Subcutaneous preadipocyte (primary cell): ENCODE measurements around a stretch of chr5.

DNA sequence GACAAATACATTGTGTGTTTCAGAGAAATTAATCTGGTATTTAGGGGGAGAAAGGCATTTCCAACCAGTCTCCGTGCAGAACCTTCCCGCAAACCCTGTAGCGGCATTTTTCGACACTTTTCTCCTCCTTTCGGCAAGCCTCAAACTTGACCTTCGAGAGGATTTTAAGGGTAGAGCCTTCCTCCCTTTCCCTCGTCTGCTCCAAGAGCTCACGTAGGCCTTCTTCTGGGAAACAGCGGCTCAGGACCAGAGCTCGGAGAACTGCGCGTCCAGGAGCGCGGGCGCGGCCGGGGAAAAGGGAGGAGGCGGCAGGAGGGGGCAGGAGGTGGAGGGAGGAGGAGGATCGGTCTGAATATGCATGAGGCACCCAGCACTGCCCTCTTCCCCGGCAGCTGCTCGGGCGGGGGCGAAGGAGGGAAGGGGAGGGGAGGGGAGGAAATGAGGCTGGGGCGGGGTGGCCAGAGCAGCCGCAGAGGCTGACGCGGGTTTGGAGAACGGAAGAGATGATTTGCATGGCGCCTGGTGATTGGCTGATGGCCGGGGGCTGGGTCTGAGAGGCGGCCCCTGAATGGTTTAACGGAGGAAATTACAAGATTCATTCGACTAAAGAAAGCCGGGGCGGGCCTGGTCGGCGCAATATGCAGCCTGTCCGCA is 127.5 kb downstream of the TMEM161B start:
- CAGE, long polyA plus RNA: no peak

- CAGE, long polyA plus RNA: no peak
These were observed 124.4 kb downstream of the TMEM161B start for GRCh38 chr5:88144116-88144776.

DNA sequence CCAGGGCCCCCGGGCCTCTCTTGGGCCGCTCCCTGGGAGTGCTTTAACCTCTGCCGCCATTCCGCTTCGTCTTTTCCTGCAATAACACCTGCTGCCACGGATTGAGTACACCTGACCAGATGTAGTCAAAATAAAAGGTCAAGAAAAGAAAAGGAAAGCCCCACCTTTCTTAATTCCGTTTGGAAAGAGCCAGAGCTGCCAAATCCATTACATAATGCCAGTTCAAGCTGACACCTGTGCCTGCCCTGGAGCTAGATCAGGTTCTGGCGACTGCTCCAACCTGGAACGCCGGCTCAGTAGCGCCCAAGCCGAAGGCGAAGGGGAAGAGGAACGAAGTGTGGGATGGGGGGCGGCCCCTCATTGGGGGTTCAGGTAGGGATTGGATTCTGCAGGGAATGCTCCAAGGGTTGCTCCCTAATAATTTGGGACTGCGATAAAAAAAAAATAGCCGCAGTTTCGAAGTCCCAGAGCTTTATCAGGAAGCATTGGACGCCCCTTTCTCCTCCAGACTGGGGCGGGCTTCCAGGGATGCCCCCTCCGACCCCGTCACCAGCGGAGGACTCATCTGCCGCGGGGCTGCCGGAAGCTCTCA is 193.8 kb downstream of the MEF2C start:
- CAGE, long polyA plus RNA: no peak

- CAGE, long polyA plus RNA: no peak
These were observed 147.9 kb downstream of the MEF2C start for GRCh38 chr5:88734956-88735569.

DNA sequence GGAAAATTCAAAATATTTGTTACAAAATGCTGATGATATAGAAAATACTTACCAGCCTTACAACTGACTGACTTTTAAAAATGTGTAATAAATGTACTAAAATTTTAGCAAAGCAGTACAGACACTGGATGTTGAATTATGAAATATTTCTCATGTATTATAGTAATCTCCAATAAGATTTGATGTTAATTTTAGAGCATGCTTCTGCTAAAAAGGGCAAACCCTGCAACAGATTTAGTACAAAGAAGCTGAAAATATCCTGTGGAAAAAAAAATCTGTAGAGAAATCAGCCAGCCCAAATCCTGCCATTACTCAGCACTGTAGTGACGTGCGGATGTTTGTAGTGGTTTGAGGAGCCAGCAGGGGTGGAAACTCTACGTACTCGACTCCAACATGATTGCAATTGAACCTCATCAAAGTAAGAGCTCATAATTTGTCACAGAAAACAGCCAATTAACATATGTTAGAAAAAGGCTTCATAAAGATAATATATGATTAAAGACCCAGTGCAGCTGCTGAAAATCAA is 49.7 kb downstream of the MEF2C start:
- CAGE, long polyA plus RNA: no peak

DNA sequence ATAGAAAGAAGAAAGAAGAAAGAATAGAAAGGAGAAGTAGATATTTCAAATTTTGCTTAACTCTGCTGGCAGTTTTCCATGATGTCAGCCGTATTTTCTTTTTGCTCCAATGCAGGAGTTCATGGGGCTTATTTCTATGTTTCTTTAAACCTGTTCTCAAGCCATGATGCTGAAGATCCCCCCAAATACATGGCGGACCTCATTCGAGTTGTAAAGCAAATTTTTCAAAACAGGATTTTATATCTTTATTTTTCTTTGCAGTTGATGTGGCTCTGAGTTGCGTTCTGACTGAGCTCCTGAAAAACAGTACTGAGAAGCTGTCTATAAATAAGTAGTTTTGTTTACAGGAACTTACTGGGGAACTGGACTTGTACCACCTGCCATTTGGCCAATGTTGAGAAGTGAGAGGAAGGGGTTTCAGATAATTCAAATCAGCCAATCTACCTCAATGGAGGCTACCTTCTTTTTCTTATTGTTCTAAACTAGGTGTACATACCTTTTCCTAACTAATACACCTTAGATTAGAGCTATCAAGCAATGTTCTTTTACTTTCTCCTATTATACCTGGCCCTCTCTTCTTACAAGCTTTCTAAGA is 418.6 kb upstream of the MEF2C start:
- CAGE, long polyA plus RNA: no peak

DNA sequence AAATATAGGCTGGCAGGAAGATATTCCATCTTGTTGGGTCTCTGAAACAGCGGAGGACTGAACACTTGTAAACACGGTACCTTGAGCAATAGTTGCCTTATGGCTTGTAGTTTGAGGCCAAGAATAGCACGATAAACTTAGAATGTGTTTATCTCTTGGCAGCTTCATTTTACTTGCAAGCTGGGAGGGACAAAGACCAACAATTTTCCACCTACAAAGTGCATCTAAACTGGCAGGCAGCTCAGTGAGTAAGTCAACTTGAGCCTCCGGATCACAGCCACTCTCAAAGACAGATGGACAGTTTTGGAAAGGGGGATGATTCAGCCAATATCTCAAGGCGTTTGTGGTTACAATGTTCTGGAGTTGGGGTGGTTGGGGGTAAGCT is 652.6 kb downstream of the CETN3 start:
- CAGE, long polyA plus RNA: no peak

DNA sequence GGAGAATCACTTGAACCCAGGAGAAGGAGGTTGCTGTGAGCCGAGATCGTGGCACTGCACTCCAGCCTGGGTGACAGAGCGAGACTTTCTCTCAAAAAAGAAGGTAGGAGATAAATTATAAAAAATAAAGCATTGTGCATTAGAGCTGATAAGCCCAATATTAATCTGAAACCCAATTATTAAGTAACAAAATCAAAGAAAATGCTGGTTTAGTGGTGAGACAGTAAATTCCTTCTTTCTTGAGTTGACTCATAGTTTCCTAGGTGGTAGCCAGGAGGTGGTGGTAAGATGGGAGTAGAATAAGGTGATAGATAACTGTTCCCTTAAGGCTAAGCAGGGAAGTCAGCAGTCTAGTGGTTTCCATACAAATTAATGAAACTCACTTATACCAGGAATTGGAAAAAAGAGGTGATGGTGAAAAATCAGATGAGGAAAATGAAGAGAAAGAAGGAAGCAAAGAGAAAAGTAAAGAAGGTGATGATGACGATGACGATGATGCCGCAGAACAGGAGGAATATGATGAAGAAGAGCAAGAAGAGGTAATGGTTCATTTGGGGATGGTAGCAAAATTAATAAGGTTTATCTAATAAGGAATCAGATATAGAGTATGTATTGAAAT is 23.1 kb downstream of the LYSMD3 start:
- CAGE, long polyA plus RNA: no peak

GRCh38 chr5:90642432-90642835 is 83.8 kb downstream of the ADGRV1 start:
- CAGE, long polyA plus RNA: no peak

DNA sequence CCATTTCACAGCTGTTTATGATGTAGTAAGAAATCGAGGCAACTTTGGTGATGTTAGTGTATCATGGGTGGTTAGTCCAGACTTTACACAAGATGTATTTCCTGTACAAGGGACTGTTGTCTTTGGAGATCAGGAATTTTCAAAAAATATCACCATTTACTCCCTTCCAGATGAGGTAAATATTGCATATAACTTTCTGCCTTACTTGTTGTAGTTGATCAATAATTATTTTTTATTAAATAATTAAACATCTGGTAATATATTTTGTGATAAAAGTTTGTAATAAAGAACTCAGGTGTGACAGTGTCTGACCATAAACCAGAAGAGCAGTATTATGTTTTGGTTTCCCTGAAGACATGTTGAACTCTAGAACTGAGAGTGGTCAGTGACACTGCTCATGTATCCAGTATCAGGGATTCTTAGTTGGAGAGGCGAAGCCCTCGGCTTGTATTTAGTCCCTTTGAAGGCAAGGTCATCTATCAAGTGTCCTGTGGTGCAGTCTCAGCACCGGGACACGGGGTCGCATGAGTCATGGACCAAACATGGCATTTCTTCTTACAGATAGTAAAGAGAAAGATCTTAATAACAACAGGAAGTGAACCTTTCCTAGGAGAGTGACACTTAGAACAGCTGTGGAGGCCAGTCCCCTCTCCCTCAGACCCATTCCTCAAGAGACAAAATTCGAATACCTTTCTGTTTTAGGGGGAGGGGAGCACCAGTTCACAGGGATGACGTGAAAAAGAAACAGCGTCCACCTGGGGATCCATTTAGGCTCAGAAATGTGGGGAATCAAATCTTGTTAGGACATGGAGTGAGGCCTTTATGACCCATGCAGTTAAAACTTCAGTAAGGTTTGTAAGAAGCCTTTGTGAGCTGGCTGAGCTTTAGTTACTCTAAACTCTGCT is 86.3 kb downstream of the ADGRV1 start:
- CAGE, long polyA plus RNA: no peak

DNA sequence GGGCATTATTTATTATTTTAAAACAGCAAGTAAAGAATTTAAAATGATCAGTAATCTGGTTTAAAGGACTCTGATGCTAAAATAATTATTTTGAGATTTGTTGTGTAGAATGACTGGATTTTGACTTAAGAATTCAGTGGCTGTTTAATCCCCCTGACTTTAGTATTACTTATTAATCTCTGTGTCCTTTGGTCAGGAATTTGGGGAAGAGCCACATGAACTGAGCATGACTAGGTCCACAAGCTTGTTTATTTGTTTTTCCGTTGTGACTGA is 356.6 kb downstream of the ADGRV1 start:
- CAGE, long polyA plus RNA: no peak

DNA sequence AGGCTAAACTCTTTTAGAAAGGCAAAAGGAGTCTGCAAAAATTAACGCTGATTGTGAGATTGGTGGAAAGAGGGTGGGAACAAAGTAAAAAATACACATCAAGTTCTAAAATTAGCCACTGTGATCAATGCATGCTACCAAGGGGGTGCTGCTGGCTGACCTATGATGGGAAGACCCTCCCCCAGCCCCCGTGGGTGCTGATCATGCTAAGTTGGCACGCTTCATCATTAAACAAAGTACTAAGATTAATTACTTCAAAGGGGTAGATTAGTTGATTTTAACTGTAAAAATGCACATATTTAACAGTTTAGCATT is 356.9 kb downstream of the ADGRV1 start:
- CAGE, long polyA plus RNA: no peak

- CAGE, long polyA plus RNA: no peak
These were observed 382.0 kb downstream of the ADGRV1 start for GRCh38 chr5:90940517-90941020.

- CAGE, long polyA plus RNA: no peak
These were observed 81.7 kb downstream of the ARRDC3 start for GRCh38 chr5:91301313-91301996.

DNA sequence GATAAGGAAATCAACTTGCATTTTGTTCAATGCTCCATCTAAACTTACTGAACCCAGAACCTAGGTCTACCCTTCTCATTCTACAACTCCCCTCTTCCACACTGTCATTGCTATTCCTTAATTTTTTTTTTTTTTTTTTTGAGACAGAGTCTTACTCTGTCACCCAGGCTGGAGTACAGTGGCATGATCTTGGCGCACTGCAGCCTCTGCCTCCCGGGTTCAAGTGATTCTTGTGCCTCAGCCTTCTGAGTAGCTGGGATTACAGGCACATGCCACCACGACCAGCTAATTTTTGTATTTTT is 16.3 kb downstream of the ARRDC3 start:
- CAGE, long polyA plus RNA: no peak

DNA sequence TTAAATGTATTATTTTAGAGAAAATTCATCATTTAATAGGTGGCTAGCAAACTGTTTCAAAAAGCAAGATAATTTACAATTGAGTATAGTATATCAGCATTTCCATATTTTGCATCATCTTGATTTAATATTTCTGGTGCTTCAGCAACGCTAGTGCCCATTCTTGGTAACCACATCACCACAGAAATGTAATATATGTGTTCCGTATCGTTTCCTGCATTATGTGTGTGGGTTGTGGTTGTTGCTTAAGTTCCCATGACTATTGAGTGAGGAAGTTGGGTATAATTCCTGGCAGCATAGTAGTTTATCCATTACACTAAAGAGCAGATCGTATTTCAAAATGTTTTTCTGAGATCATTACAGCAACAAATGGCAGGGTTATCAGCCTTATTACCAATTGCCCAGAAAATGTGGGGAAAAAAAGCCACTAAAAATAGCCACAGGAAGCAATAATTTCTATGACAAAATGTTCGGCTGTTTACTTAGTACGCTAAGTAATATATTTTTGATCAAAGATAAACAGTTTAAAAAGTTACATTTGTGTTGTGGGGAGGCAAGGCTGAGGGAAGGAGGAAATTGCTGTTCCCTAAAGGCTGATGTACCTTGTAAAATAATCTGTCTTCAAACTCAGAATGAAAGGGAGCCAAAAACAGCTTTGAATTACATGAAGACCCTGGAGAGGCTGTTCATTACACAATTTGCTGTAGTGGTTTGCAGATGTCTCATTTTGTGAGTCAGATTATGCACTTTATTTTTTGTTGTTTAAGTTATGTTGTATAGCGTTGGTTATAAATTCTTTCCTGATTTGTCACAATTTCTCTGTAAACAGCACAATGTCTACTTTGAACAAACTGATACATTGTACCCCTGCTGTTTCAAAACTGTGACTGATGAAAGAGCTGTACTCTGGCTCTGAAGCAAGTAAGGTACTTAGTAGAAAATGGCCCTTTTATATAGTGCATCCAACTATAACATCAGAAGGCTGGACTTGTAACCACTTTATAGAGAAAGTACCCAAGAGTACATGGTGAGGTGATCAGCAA is 1030.6 kb upstream of the NR2F1 start:
- CAGE, long polyA plus RNA: no peak

DNA sequence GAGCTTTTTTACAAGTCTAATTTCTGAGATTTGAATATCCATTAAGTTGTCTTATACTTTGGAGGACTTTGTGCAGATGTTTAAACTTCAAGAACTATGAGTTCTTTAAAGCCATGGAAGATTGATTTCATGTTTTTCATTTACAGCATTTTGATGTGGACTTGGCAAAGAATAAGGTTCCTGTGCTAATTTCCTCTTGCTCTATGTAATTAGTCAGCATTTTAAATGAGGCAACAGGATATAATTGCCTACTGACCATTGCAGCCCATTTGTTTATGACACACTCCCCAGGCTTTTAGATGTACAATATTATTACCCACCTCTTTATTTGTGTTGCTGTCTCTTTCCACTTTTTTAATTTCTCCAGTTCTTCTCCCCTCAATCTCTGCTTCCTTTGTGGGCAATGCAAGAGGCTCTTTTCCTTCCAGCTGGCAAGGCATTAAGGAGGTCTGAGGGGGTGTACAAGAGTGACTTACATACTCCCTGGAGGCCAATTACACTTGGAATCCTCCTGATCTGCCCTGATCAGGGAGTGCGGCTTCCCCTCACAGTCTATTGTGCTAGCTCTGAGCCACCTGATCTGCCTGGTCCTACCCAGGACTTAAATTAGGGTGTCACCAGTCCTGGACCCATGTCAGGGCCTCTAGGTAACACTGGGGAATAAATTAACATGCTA is 420.8 kb upstream of the NR2F1 start:
- CAGE, long polyA plus RNA: no peak

GRCh38 chr5:93578033-93578340 is 5.0 kb upstream of the NR2F1 start:
- CAGE, long polyA plus RNA: no peak

DNA sequence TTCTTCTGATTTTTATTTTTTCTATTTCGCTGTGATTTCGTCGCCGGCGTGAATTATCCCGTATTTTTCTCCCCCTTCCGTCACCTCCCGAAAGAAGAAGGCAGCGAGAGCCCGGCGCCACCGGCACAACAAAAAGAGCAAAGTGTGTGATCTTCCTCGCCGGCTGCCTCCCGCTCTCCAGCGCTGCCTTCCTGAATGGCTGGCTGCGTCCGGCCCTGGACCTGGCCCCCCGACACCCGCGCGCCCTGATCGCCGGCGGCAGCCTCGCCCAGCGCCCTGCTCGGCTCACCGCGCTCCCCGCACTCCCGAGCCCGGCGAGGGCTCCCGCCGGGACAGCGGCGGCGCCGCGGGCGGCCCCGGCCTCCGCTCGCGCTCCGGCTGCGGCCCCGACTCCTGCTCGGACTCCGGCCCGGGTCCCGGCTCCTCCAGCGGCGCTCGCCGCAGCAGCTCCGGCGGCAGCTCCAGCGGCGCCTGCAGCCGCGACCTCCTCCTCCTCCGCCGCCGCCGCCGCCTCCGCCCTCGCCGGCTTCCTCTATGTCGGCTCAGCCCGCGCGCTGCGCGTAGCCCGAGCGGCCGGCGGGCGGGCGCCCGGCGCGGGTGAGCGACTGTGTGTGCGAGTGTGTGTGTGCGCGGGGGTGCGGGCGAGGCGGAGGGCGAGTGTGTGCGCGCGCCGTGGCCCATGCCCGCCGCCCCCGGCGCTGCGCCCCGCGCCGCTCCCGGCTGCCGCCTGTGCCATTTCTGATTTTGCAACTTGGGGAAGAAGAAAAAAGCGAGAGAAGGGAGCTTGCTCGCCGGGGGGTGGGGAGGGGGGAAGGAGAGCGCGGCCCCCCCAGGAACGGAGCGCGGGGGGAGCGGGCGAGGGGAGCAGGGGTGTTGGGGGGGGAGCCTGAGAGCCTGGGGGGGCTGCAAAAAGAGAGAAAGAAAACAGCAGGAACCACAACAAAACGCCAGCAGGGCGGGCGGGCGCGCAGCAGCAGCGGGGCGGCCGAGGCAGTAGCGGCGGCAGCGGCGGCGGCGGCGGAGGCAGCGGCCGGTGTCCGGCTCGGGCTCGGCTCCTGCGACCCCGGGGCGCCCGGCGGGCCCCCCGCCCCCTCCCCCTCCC is 1.2 kb downstream of the NR2F1 start:
- CAGE, long polyA plus RNA: no peak

GRCh38 chr5:94123001-94123485 is 11.6 kb upstream of the FAM172A start:
- CAGE, long polyA plus RNA: no peak